Bile duct (tissue), 1 donor: ENCODE data around the genes MMP20, PDGFD and CASP1.

- PRO-cap: no peak
These were observed 144.7 kb downstream of the ARHGAP42 start for GRCh38 chr11:100831819-100832087.

GRCh38 chr11:101441481-101441867 is 142.3 kb downstream of the TRPC6 start:
- PRO-cap: unidirectional peak, minus-strand start at chr11:101441737

DNA sequence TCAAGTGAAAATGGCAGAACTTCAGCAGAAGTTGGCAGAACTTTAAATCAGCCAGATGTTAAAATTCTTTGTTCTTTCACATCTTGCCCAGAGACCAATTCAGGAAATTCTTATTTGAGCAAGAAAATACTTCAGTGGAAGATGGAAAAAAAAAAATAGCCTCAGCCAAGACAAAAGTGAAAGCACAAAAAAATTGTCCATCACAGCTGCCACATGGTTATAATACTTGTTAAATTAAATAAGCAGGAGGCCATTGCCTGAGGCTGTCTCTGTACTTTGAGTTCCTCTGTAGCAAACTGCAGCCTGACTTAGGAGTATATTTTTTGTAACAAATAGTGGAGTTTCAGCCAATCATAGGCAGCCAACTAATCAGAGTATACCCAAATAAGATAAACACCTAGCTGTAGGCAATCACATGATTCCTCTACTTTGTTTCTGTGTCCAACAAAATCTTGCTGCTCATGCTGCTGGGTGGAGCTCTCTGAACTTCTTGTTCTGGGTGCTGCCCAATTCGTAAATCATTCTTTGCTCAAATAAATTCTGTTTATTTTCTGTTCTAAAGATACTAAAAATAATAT is 5.2 kb upstream of the CEP126 start:
- PRO-cap: no peak

- PRO-cap: no peak
These were observed 76.9 kb downstream of the YAP1 start for GRCh38 chr11:102186938-102187849.

DNA sequence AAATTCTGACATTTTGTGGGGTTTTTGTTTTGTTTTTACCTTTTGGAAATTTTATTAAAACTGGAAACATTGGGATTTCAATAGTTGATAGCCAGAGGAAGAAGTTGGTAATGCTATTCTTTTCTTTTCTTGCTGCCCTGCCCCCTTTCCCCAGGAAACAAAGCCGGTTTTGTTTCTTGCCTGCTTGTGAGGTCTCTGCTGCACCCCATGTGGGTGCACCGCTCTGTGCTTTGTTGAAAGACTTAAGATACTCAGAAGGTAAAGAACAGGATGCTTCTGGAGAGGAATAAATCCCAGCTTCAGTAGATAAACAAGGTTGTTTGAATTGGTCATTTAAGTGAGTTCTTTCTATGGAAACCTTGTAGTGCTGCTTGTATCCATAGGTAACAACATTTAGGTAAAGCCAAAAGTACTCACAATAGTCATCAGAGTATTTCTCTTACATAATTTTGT is 87.5 kb downstream of the YAP1 start:
- PRO-cap: no peak

- PRO-cap: no peak
These were observed 37.7 kb upstream of the BIRC3 start for GRCh38 chr11:102279606-102279934.

- PRO-cap: no peak
These were observed 35.7 kb downstream of the TMEM123 start for GRCh38 chr11:102416805-102417365.

- PRO-cap: unidirectional peak, plus-strand start at chr11:102451806; bidirectional peak, plus-strand start at chr11:102451845, minus-strand start at chr11:102451890
These were observed 737 bp downstream of the TMEM123 start for GRCh38 chr11:102451588-102452468.

- PRO-cap: no peak
These were observed at the start of gene MMP20 for GRCh38 chr11:102625094-102625661. Gene MMP20, minus strand, starts transcription at chr11:102625332.

DNA sequence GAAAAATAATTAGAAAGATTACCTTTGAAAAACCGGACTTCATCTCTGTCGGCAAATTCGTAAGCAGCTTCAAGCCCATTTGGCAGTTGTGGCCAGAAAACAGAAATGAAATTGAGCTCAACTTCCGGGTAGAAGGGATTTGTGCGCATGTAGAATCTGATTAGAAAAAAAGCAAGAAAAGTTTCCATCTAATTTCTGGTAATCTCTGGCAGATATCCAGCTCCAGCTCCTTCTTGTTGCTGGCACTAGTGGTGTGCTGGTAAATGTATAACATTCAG is 5.4 kb downstream of the MMP1 start:
- PRO-cap: unidirectional peak, minus-strand start at position 113 of the sequence

- PRO-cap: unidirectional peak, plus-strand start at chr11:102831558
These were observed 12.0 kb downstream of the MMP3 start for GRCh38 chr11:102831262-102832001.

- PRO-cap: unidirectional peak, plus-strand start at chr11:102920434
These were observed 35.3 kb downstream of the MMP13 start for GRCh38 chr11:102920290-102920565.

GRCh38 chr11:103682362-103682843 is 354.0 kb upstream of the DDI1 start:
- PRO-cap: unidirectional peak, plus-strand start at chr11:103682587

GRCh38 chr11:103753000-103753427 is 283.4 kb upstream of the DDI1 start:
- PRO-cap: no peak

DNA sequence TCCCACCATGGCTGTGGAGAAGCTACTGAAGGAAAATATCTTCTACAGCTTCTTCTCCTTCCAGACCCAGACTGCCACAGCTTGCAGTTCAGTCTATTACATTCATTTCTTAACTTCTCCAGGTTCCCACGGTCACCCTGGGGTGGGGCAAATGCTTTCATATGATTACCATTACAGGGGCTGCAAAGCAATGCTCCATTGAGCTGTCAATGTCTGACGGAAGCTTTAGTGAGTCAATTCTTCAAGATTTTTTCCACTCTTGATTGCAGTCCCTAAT is 233.4 kb upstream of the DDI1 start:
- PRO-cap: no peak

- PRO-cap: no peak
These were observed 185.1 kb upstream of the DDI1 start for GRCh38 chr11:103851157-103851905.

- PRO-cap: no peak
These were observed 1.9 kb downstream of the PDGFD start for GRCh38 chr11:104161991-104162549.

GRCh38 chr11:104163854-104164692 is at the start of gene PDGFD:
Gene PDGFD, minus strand, starts transcription at chr11:104164147.
- PRO-cap: bidirectional peak, plus-strand start at chr11:104164237, minus-strand start at chr11:104164310; unidirectional peak, minus-strand start at chr11:104164371

DNA sequence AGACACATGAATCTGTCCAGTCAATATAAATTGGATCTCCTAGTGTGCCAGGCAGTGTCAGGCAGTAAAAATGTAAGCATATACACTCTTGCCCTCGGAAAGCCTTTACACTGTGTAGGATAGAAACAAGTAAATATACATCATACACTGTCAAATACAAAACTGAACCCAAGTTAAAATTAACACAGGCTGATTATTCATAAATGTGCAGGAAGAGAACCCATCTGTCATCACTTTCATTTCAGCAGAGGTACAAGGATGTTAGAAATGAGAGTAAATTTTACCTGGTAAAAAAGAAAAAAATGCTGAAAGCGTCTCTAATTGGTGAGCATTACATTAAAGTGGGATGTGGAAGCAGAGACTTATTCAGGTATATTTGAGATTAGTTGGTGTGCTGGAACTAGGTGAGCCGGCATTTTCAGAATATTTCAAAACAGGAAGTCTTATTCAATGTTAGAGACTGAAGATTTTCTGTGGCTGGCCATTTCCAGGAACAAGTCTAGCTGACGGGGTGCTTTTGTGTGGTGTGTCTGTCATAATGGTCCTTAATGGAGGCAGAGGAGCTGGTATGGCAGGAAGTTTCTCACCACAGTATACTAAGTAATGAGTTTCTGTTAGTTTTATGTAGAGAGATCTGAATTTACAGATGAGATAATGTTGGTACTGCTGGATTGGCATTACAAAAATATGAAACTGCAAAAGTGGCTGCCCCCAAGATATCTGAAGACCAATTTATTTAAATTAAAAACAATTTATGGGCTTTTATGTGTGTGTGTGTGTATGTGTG is 262.7 kb downstream of the CASP4 start:
- PRO-cap: unidirectional peak, minus-strand start at position 425 of the sequence

DNA sequence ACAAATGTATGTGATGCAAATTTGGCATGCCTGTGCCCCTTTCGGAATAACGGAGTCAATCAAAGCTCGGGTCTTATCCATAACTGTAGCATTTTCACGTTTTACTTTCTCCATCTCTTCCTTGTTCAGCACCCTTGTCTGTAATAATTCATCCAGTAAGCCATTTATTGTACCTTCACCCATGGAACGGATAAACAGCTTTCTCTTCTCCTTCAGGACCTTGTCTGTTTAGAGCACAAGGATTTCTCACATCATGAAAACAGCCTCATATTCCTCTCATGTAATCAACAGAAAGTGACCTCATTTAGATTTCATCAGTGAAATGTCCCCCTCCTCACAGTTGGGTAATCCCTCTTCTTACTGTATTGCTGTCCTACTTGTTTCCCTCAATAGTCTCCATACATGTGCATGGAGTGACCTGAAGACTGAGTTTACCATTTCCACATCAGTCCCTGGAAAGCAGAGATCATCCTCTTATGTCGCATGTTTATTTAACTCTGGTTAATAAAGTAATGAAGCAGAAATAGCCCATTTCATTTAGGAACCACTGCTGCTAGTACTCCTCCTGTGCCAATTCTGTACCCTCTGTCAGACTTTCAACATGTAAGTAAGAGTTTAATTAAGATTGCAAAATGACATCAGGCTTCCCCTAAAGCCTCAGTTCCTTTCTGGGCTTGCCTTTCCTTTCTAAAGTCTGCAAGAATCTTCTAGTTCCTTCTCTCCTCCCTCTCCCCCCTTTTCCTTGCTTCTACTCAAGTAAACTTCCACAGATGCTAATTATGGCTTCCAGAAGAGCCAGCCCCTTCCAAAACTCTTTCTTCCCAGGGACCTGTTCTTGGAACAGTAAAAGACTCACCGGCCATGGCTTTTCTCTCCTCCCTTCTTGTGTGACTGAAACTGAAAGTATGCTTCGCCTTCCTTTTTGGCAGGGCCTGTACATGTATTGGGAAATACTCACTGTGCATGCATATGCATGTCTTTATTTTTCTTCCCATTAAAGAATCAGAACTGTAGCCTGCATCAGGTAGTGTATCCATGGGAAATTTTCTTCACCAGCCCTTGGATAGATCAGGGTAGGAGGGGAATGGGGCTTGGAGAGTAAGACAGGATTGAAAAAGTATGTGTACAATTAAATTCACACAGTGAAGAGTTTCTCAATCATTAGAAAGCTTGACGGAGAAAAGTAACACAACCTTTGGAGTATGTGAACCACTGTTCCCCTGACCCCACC is at the start of gene CASP1:
Gene CASP1, minus strand, starts transcription at position 894 of the 1,231 bp plus-strand sequence.
- PRO-cap: bidirectional peak, plus-strand start at position 946 of the sequence, minus-strand start at position 893 of the sequence